Mesenchymal stem cell of Wharton's jelly (primary cell): ENCODE results near the genes SERINC2 and ADGRB2.

DNA sequence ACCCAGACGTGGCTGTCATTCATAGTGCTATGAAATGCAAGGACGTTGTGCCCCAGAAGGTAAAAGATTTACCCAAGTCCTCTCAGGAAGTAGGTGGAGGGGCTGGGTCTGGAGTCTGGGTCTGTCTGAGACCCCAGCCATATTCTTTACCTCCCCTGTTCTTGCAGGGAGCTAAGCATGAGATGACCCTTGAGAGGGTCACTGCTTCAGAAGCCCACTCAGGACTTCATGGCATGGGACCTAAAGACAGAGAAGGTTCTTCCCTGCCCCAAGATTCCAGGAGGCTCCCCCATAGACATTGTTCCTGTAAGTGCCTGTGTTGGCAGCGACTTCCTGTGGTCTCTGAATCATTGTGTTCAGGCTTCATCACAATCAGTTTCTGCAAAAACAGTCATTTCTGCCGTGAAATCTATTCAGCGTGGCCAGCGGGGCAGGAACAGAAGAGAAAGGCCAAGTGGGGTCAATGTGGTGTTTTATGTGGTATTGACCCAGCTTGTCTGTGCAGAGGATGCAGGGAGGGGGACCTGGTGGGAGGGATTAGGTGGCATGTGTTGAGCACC lies 475.5 kb downstream of the PTPRU start:
- CAGE, long polyA plus RNA: no peak

DNA sequence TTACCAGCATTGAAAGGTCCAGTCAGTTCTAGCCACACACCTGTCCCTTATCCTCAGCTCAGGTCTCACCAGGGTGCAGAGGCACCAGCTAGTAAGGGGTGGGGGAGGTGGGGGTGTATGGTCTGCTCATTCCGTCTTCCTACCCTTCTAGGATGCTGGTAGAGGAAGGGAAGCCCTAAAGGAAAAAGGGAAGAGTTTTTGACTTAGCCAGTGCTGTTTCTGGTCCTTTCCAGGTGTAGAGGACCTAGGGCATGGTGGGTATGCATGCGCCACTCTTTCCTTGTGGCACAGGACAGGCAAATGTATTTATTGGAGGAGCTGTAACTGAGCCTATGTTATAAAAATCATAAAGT lies 427.6 kb downstream of the MATN1 start:
- CAGE, long polyA plus RNA: no peak

GRCh38 chr1:30735018-30735701 lies 11.8 kb upstream of the MATN1 start:
- CAGE, long polyA plus RNA: no peak

- CAGE, long polyA plus RNA: no peak
These were observed 2.0 kb downstream of the LAPTM5 start for GRCh38 chr1:30755490-30756095.

- CAGE, long polyA plus RNA: no peak
These were observed 31.9 kb downstream of the SDC3 start for GRCh38 chr1:30876323-30877330.

- CAGE, long polyA plus RNA: no peak
These were observed 6.2 kb downstream of the PUM1 start for GRCh38 chr1:31059085-31059972.

DNA sequence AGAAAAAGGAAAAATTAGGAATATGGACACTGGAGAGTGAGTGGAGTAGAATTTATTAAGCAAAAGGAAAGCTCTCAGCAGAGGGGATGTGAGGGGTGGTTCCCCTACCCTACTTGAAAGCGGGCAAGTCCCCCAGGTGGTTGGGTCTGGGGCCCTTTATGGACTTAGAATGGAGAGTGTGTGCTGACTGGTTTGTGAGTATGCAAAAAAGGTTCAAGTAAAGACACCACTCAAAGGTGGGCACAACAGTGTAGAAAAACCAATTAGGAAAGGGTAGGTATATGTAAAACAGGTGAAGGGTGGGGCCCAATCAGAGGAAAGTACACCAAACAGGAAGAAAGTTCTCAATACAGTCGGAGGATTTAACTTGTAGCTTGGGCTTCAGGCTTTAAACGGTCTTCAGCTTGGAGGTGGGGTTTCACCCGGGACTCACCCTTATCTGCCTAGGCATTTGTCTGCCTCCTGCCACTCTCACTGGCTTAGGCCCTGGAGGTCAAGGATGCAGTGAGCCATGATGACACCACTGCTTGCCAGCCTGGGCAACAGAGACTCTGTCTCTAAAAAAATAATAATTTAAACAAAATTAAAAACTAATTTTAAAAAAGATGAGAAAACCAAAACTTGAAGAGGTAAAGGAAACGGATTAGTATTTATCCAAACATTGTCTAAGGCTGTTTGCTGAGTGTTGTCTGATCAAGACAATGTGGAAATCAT lies 6.8 kb upstream of the PUM1 start:
- CAGE, long polyA plus RNA: no peak

- CAGE, long polyA plus RNA: no peak
These were observed 85.1 kb downstream of the NKAIN1 start for GRCh38 chr1:31154447-31155215.

- CAGE, long polyA plus RNA: no peak
These were observed 11.1 kb upstream of the FABP3 start for GRCh38 chr1:31383864-31384485.

GRCh38 chr1:31412825-31413660 lies at the start of gene SERINC2:
TSS of gene SERINC2 (plus strand) at chr1:31413213.
- CAGE, long polyA plus RNA: start-site peak on the plus strand at chr1:31413210-31413254, 357 and 296 reads in 2 replicates

DNA sequence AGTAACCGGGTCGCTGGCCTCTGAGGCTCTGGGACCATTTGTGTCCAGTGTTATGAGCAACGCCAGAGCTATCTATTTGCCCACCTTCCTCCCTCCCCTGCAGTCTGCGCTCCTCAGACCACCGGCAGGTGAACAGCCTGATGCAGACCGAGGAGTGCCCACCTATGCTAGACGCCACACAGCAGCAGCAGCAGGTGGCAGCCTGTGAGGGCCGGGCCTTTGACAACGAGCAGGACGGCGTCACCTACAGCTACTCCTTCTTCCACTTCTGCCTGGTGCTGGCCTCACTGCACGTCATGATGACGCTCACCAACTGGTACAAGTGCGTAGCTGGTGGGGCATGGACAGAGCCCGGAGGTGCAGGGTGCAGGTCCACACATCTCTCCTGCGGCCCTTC lies 19.8 kb downstream of the SERINC2 start:
- CAGE, long polyA plus RNA: no peak

GRCh38 chr1:31471275-31471925 lies 58.4 kb downstream of the SERINC2 start:
- CAGE, long polyA plus RNA: no peak

DNA sequence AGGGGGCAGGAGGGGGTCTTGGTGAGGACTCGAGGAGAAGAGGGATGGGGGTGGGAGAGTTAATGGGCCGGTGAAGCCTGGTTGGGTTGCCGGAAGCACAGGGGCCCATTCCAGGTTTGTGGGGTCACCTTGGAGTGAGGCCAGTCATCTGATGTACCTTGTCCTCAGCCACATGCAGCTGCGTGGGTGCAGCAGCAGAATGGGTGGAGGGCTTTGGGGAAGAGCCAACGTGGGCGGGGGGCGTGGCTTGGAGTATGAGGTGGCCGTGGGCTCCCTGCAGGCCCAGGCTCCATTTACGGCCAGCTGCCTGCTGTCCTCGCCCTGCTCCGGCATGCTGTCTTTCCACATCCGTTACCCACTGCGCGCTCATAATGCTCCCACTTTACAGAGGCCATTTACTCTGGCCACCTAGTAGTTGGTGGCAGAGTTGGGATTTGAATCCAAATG lies 27.8 kb upstream of the TINAGL1 start:
- CAGE, long polyA plus RNA: no peak

DNA sequence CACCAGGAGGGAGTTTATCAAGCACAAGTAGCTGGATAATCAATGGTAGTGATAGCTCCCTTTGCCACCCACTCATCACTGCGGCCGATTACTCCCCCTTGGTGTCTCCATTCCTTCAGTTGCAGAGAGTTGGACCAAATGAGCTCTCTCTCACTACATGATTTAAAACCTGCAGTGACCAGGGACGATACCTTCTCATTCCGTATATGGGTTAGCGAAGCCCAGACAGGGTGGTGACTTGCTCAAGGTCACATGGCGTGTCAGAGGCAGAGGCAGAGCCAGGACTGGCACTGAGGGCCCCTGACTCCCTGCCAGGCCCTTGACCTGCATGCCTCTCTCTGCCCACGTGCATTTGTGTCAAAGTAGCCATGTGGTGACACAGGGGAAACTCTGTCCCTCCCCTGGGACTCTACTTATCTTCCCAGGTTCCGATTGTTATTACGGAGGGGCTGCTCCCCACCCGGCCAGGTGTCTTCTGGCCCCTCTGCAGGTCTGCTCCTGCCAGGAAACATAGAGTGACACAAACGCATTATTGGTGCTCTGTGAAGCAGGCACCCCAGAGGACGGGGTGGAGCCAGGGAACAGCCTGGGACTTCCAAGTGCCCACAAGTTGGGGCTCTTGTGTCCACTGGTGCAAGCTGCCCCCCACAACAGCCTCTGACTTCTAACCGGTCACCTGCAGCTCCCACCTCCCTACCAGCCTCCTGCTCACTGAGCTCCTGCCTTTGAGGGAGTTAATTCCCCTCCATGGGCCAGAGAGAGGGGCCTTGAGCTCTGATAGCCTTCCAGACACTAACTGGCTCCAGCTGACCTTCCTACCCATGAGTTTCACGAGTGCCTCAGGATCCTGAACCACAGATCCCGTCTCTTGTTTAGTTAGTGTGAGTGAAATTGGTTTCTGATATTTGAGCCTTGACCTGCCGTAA lies 7.3 kb upstream of the TINAGL1 start:
- CAGE, long polyA plus RNA: no peak

DNA sequence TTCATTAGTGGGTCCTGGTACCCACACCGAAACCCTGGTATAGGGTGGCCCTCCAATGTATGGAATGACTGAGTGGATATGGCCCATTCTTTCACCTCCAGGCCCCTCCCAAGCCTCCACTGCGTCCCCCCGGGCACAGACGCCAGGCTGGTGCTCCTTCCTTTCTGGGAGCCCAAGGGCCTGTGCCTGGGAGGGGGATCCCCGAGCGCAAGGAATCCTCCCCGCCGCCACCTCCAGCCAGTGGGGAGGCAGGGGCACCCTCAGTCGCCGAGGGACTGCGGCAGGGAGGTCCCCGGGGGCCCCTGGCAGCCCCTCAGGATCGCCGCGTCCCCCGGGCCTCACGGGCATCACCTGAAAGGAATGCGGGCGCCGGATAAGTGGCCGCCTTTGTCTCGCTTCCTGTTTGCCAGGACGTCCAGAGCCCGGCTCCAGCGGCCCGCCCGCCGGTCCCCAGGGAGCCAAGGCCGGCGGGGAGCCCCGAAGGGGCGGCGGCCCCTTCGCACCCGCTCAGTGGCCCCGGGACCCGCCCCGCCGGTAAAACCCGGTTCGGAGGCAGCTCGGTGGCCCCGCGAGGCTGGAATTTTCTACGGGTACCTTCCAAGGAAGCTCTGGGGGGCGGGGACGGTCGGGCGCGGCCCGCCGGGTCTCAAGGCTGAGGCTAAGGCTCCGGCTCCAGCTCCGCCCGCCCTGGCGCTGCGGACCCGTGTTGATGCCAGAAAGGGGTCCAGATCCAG lies 12.4 kb downstream of the TINAGL1 start:
- CAGE, long polyA plus RNA: no peak

DNA sequence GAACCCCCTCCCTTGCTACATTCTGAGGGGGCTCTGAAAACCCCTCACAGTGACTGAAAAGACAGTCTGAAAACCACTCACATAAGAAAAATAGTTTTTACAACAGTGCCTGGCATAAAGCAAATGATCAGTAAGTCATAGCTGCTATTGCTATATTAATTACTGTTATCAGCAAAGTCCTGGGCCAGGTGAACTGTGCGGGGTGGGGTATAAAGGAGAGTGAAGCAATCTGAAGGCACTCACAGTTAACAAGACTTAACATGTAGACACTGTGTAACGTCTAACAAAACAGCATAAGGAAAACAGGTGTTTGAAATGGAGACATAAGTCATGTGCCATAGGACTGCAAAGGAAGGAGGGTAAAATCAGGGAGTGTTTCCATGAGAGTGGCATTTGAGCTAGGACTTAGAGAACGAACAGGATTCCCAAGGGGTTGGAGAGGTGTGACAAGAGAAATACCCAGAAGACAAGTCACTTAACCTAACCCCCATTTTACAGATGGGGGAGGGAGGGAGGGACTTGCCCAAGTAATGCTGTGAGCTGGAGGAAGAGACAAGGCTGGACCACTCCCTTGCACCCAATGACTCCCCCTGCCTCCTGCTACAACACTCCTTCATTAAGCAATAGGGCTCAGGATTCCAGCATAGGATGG lies 6.8 kb downstream of the PEF1 start:
- CAGE, long polyA plus RNA: no peak

DNA sequence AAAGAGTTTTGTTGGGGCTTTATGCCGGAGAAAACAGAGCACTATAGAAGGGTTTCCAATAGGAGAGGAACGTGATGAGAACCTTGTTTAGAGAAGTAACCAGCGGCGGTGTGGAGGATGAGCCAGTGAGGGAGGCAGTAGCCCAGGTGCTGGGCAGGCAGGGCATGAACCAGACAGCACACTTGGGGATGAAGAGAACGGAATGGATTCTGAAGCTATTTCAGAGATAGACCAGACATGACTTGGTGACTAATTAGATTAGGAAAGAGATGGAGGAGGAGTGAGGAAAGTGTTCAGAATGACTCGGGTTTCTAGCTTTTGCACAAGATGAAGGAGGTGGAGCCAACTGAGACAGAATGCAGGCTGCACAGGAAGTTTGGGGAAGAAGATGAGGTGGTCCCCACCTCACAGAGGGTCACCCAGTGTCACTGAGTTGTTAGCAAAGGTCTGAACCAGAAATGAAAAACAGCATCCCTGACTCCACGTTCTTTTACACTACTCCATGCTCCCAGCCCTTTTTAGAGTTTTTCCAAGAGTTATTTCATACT lies 5.1 kb downstream of the PEF1 start:
- CAGE, long polyA plus RNA: no peak

GRCh38 chr1:31648478-31648827 lies 3.8 kb upstream of the PEF1 start:
- CAGE, long polyA plus RNA: no peak

GRCh38 chr1:31760319-31761607 lies 3.4 kb downstream of the ADGRB2 start:
- CAGE, long polyA plus RNA: no peak

DNA sequence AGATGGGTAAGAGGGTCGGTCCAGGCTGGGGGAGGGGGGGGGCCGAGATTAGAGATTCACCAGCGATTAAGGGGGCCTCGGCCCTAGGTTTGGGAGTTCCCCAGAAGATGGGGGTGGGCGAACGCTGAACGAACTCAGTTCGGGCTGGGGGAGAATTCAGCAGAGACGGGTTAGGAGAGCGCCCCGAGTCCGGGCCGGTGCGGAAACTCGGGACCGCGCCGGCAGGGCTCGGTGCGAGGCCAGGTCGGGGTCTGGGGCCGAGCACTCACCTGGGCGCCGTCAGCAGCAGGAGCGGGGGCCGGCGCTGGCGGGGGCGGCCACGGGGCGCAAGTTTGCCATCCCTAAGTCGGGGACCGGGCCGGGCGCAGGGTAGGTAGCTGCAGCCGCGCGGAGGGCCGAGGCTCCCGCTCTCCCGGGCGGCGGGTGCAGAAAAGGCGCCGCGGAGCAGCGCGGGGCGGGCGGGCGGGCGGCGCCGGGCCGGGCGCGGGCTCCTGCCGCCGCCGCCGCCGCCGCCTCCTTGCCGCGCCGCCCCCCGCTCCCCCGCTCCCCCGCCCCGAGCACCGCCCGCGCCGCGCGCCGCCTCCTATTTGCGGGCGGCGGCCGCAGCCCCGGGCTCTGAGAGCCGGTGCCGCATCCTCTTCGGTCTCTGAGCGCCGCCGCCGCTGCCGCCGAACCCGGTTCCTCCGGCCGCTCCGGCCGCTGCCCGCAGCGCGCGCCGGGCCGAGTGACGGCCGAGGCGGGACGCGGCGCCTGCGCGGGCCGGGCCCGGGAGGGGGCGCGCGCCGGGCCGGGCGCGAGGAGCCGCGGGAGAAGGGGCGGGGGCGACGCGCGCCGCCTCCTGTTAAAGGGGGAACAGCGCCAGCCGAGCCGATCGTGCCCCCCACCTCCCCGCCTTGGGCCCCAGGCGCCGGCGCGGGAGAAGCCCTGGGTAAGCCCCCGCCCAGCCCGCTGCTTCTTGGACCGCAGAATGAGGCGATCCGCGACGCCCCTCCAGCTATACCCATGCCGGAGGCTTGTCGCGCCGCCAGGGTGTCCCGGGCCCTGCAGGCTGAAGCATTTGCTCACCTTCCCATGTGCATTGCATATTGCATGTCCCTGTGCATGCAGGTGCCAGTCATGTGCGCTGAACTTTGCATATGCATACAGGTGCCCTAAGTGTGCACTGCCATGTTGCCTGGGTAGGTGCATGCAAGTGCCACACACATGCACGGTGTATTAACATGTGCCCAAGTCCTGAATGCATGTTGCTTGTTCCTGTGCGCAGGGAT lies at the start of gene ADGRB2:
ADGRB2 (minus strand) TSS at position 726 of the 1,268 bp plus-strand sequence.
- CAGE, long polyA plus RNA: no peak